ENCODE data around the genes USP11, UXT, ZNF630 and SSX4B.

GRCh38 chrX:46791826-46792388 is 33.0 kb upstream of the SLC9A7 start:
- PRO-cap, result no peak
- RRBS, 2 experiments, result no CpG with 5 or more reads among the region's 9 CpGs

DNA sequence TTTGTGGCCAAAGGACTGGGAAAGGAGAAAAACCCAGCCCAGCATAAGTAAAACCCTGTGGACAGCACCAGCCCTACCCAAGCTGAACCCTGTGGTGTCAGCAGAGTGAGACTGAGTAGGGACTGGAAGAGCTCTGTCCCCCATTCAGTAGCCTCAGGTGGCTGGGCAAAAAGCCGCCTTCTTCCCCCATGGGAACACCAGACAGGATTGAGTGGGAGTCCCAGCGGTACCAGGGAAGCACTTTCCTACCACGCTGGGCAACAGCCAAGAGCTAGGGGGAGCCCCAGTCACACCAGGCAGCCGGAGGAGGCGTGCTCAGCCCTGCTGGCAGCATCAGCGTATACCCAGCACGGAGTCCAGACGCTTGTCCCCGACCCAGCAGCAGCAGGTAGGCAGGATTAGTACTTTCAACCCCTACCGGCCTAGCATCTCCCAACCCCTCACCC is 8.6 kb upstream of the JADE3 start:
- PRO-cap, result no peak
- RRBS, 2 experiments, result 4% methylated on average over 3 of the region's 10 CpGs; no CpG with 5 or more reads in 1 of the 2 experiments

DNA sequence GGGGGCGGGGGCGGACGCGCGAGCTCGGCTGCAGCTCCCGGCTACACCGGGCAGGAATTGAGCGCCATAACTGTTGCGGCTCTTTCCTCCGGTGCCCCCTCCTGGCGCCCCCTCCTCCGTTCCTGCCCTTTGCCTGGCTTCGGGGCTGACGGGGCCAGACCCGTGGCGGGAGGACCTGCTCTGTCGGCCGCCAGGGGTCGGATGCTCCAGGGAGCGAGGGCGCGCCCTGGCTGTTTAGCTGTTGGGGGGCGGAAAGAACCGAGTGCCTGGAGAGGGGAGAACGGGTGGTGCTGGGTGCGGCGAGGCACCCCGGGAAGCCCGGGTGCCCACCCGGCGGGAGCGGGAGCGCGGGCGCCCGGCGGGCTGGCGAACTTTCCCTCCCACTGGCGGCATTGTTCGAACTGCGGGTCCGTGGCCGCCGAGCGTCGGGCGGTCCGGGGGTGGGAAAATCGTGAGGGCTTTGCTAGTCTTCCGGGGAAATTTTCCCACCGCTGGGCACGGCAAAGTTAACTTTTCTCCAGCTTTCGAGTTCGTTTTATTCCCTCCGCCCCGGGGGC is 845 bp downstream of the JADE3 start:
- PRO-cap, result unidirectional peak, minus-strand start at position 59 of the sequence
- RRBS, 2 experiments, result 18 to 25% methylated on average over 26 of the region's 57 CpGs

DNA sequence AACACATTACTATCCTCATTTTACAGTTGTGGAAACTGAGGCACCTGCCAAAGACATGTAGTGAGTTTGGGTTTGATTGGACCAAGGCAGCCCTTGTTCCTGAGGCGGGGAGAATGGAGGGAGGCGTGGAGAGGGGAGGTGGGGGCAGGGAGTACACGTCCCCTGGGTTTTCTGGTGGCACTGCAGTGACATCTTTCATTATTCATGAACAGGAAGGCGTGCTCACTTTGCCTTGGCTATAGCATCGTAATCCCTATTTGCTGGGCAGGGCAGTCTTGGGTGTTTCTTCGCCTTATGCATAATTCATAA is 785 bp upstream of the UBA1 start:
- PRO-cap, result no peak
- RRBS, 2 experiments, result no CpG with 5 or more reads among the region's 6 CpGs

DNA sequence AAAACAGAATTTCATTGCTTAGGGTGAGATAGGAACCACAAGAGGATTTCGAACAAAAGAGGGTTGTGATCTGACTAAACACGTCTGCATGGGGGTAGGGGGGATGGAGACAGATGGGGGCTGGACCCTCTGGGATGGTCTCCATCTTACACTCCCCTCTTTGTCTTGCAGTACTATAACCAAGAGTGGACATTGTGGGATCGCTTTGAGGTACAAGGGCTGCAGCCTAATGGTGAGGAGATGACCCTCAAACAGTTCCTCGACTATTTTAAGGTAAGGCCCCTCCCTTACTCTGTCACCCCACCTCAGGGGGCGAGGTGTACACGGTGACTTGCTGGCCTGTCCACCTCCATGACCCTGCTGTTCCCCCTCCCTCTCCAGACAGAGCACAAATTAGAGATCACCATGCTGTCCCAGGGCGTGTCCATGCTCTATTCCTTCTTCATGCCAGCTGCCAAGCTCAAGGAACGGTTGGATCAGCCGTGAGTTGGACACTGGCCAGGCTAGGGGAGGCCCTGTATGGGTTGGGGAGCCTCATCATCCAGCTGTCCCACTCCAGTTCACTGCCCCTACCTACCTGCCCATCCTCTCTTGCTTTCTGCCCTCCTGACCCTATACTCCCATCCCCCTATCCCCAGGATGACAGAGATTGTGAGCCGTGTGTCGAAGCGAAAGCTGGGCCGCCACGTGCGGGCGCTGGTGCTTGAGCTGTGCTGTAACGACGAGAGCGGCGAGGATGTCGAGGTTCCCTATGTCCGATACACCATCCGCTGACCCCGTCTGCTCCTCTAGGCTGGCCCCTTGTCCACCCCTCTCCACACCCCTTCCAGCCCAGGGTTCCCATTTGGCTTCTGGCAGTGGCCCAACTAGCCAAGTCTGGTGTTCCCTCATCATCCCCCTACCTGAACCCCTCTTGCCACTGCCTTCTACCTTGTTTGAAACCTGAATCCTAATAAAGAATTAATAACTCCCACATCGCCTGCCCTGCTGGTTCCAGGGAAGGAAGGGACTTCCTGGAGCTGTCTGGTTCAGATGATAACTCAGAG is 4.0 kb upstream of the CDK16 start:
- PRO-cap, result no peak
- RRBS, 2 experiments, result no CpG with 5 or more reads among the region's 25 CpGs

- PRO-cap, result no peak
- RRBS, 2 experiments, result no CpG with 5 or more reads among the region's 9 CpGs
These were observed 1.2 kb downstream of the CDK16 start for GRCh38 chrX:47219680-47220155.

GRCh38 chrX:47229804-47230911 is 2.7 kb upstream of the USP11 start:
- PRO-cap, result no peak
- RRBS, 2 experiments, result no CpG with 5 or more reads among the region's 10 CpGs

DNA sequence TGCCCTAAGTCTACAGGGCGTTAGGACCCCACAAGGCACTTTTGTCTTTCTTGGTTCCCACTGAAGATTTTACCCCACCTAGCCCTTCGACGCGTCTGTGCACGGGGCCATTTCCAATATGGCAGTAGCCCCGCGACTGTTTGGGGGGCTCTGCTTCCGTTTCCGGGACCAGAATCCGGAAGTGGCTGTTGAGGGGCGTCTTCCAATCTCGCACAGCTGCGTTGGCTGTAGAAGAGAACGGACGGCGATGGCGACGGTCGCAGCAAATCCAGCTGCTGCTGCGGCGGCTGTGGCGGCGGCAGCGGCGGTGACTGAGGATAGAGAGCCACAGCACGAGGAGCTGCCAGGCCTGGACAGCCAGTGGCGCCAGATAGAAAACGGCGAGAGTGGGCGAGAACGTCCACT is at the start of gene USP11:
TSS of gene USP11 (plus strand) at position 213 of the 405 bp plus-strand sequence.
- PRO-cap, result bidirectional peak, plus-strand start at position 230 of the sequence, minus-strand start at position 99 of the sequence
- RRBS, 2 experiments, result no CpG with 5 or more reads among the region's 31 CpGs

GRCh38 chrX:47247614-47248456 is 15.0 kb downstream of the USP11 start:
- PRO-cap, result no peak
- RRBS, 2 experiments, result no CpG with 5 or more reads among the region's 27 CpGs

DNA sequence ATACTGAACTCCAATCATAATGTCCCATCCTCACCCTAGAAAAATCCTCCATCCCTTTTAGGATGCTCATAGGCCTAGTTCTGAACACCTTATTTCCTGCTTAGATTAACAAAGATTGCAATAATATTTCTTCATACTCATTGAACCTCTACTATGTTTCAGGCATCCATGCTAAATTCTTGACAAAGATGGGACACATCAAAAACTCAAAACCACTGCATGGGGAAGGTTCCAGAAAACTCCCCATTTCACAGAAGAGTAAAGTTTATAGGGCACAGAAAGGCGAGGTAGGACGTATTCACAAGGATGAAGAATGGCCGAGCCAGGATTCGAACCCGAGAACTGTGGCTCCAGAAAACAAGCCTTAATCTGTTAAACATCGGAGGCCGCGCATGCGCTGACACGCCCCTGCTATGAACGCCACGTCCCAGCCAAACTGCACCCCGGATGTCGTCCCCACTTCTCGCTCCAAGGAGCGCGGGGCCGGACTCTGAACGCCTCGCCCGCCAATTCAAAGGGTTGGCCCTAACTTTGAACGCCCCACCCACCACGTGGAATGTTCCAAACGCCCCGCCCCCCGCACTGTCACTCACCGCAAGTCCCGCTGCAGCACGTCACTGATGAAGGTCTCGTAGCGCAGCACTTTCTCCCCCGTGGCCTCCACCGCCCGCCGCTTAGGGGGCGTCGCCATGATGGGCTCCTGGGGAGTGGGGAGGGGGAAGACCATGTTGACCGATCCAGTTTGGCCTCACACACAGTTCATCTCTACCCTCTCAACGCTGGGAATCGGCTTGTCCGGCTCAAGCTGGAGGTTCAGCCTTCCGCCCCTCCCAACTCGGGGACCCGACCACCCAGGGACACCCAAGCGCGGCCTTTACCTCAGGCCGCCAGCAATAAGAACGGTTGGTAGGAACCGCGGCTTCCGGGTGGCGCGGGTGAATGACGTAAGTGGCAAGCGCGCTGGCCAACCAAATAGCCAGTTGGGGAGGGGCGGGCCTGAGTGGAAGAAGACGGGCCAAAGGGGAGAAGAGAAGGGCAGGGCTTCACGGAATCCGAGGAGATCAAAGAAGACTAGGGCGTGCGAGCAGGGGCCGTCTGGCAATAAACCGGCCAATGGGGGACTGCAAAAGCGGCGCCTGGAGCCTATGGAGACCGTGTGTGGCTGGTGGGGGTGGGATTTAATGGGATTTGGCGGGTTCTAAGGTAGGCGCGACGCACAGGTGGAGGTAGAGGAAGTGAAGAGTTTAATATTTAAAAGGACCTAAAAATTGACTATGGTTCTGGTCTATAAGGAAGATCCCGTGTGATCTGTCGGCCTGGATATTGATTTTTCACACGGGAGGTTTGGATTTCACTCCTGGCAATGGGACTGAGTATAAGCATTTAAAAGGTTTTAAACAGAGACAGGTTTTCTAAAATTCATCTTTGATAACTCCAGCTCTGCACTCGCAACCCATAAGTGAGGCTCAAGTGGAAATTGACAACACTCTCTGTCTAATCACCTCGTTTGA is at the start of gene UXT:
TSS of gene UXT (minus strand) at position 944 of the 1,511 bp plus-strand sequence.
- PRO-cap, result bidirectional peak, plus-strand start at position 642 of the sequence, minus-strand start at position 492 of the sequence; bidirectional peak, plus-strand start at position 1,058 of the sequence, minus-strand start at position 901 of the sequence
- RRBS, 2 experiments, result 20% methylated on average over 6 of the region's 76 CpGs; no CpG with 5 or more reads in 1 of the 2 experiments

DNA sequence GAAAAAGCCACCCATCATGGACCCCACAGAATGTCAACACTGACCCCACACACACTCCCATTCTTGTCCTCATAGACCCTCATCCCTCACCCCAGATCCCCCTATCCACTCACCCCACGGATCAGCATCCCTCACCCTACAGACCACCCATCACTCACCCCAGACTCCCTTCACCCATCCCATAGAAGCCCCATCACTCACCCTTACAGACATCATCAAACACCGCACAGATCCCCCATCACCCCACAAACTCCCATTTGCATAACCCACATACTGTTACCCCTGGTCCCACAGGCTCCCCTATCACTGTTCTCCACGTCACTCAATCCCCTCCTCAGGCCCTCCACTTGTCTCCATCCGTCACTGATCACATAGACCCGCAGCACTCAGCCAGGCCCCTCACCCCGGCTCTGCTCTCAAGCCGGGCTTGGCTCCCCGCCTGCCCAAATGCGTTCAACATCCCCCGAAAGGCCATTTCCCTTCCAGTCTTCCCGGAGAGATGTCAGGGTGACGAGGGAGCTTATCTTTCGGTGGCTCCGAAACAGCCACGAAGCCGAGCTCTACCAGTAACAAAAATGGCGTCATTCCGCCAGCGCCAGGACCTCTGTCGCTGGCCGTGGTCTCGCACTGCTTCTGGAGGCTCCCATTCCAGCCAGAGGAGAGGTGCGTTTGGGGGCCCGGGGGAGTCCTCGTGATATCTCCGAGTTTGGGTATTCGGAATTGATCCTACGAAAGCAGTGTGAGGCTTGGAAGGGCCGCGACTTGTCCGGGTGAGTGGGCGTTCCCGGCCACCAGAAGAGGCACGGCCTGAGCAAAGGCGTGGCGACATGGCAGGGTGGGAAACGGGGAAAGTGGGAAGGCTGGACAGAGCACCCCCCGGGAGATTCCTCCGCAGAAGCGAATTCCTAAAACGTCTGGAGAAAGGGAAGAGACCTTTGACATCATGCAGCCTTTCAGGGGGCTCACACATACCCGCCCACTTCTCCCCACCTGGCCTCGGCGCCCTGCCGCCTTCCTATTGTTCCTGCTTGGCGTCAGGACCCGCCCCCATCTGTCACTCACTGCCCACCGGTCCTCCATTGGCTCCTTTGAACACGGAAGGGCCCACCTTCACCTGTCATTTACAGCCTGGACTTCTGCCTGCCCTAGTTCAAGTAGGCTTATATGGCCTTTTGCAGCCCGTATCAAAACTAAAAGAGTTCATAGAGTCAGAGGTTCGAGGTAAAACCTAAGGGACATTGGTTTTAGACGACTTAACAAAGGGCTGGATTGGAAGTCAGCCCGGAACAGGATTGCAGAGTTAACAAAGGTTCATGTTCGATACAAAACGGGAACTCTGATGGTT is at the start of gene ZNF630:
TSS of gene ZNF630 (minus strand) at position 777 of the 1,345 bp plus-strand sequence.
- PRO-cap, result no peak
- RRBS, 2 experiments, result 21 to 28% methylated on average over 16 of the region's 55 CpGs

- PRO-cap, result no peak
- RRBS, 2 experiments, result no CpG with 5 or more reads among the region's 14 CpGs
These were observed at the start of gene SSX4B for GRCh38 chrX:48411845-48412187. Gene SSX4B (minus strand): TSS chrX:48411960.

GRCh38 chrX:48466753-48467908 is 2.9 kb downstream of the SLC38A5 start:
- PRO-cap, result no peak
- RRBS, 2 experiments, result 75% methylated on average over 1 of the region's 27 CpGs; no CpG with 5 or more reads in 1 of the 2 experiments

DNA sequence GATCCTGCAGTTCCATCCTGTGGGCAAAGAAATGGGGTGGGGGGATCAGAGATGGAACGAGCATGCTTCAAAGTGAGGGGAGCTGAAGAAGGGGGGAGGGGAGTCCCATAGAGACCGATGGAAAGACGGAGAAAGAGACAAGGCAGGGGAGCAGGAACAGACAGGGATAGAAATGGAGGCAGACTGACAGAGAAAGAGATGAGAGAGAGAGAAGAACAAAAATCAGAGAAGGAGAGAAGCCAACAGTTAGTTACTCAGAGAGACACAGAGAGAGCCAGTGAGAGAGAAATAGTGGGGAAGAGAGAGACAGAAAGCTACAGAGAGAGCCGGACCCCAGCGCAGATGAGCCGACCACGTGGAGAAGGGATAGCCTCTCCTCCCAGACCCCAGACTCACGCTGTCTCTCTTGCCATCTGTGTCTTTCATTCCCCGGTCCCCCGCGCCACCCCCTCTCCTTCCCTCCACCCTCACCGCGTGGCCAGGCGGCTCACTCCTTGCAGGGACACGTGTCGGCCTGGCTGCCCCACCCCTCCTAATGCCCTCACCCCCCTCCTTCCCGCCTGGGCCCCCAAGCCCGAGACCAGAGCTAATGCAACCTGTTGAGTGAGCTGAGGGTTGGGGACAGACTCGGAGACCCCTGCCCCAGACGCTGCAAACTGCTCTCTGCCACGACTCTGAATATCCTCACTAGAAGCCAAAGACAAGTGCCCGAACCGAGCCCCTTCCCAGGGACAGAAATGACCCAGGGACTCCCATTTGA is 2.0 kb downstream of the SLC38A5 start:
- PRO-cap, result no peak
- RRBS, 2 experiments, result 18% methylated on average over 5 of the region's 23 CpGs; no CpG with 5 or more reads in 1 of the 2 experiments

GRCh38 chrX:48487150-48487595 is 11.2 kb downstream of the FTSJ1 start:
- PRO-cap, result no peak
- RRBS, 2 experiments, result no CpG with 5 or more reads among the region's 8 CpGs

DNA sequence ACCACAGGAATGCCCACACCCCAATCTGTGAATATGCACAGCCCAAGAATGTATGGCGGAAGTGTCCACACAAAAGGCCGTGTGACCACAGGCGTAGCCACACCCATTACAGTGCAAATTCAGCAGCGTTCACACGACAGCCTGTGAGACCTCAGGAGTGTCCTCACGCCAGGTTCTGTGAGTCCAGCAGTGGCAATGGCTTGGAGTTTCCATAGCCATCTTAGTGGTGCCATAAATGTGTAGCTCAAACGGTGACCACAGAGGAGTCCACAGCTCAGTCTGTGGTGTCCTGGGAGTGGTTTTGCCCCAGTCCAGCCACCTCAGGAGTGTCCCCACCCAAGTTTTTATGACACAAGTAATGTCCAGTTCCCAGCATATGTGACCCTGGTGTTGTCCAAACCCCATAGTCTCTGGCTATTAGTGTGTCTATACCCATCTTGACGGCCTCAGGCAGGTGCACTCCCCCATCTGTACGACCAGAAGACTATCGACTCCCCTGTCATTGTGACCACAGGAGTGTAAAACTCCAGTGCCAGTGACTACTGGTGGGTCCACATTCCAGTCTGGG is 11.7 kb downstream of the FTSJ1 start:
- PRO-cap, result no peak
- RRBS, 2 experiments, result no CpG with 5 or more reads among the region's 10 CpGs

- PRO-cap, result no peak
- RRBS, 2 experiments, result no CpG with 5 or more reads among the region's 25 CpGs
These were observed 615 bp downstream of the PORCN start for GRCh38 chrX:48509262-48509952.

DNA sequence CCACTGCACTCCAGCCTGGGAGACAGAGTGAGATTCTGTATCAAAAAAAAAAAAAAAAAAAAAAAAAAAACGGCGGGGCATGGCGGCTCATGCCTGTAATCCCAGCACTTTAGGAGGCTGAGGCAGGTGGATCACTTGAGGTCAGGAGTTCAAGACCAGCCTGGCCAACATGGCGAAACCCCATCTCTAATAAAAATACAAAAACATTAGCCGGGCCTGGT is 28.4 kb downstream of the WDR13 start:
- PRO-cap, result no peak
- RRBS, 2 experiments, result no CpG with 5 or more reads among the region's 5 CpGs

GRCh38 chrX:48762246-48762445 is 599 bp downstream of the GLOD5 start:
- PRO-cap, result no peak
- RRBS, 2 experiments, result no CpG with 5 or more reads among the region's 2 CpGs

- PRO-cap, result no peak
- RRBS, 2 experiments, result no CpG with 5 or more reads among the region's 17 CpGs
These were observed 1.4 kb downstream of the GATA1 start for GRCh38 chrX:48787469-48788497.